ENCODE measurements around the genes OR4D2 and YPEL2.

- PRO-cap: no peak
These were observed at the start of gene OR4D2 for GRCh38 chr17:58166696-58167260. Gene OR4D2, plus strand, starts transcription at chr17:58166982.

DNA sequence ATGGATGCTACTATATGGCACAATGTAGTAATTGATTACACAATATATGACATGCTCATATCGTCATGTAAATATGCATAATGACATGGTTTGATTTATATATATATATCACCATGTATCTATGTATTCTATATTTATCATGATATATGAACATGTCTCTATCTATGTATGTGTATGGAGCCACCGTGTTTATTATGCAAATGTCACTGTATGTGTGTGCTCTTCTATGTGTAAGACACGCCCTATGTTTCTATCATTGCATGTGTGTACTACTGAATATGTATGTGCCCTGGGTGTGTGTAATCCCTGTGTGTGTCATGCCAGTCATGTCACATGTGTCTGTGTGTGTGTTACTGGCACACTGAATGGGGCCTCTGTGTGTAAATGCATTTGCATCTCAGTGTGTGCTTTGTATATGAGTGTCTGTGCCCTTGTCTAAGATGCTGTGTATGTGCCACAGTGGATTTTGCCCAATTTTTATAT is 1.5 kb upstream of the TSPOAP1 start:
- PRO-cap: bidirectional peak, plus-strand start outside the sequence, minus-strand start at position 453 of the sequence

DNA sequence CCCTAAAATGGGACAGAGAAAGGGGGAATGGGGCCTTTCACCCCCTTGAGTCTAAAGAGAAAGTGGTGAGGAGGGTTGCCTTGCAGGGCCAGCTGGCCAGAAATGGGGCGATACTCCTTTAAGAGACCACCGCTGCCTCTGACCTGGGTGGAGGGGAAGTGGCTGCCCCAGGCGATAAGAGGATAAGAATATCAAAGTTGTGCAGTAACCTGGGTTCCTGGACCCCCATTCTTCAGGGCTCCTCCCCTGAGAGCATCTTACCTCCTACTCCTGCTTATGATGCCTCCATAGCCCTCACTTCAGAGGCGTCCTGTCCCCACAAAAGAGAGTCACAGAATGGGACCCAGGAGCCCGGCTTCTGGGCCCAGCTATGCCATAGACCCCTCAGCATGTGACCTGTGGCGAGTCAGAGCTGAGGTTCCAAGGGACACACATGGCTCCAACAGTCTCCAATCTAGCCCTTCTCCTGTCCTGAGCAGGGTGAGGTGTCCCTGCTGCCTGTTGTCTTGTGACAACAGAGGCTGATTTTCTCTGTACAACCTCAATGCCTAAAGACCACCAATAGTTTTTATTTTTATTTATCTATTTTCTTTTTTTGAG is 5.3 kb upstream of the TSPOAP1 start:
- PRO-cap: bidirectional peak, plus-strand start at position 228 of the sequence, minus-strand start at position 190 of the sequence

DNA sequence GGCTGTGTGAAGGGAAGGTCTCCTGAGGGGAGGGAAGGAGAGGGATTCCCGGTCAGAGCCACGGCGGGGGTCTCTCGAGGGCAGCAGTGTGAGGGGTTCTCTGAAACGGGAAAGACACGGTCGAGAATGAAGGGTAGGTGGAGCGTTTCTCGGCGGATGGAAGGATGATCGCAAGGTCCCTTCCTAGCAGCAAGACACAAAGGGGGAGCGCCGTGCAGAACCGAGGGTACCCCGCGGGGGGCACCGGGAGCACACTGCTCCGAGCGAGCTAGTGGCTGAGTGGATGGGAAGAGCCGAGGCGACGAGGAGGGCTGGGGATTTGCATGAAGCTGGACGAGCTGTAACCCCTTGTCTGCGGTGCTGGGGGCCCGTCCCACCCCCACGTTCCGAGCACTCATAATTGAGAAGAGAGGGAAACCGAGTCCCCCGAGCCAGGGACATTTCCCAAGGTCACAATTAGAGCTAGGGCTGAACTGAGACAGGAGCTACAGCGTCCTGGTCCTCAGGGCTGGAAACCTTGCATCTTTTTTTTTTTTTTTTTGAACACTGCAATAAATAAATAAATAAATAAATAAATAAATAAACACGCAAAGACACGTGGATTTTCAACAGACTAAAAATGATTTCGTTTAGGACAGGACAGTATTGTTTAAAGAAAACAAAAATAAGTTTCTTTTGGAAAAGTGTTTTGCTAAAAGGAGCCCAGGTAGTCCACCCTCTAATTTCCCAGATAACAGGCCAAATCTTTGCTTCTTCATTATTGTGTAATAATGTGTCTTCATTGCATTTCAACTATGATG is 785 bp downstream of the GDPD1 start:
- PRO-cap: no peak

- PRO-cap: no peak
These were observed at the start of gene YPEL2 for GRCh38 chr17:59331234-59332108. Gene YPEL2, plus strand, starts transcription at chr17:59331655.

DNA sequence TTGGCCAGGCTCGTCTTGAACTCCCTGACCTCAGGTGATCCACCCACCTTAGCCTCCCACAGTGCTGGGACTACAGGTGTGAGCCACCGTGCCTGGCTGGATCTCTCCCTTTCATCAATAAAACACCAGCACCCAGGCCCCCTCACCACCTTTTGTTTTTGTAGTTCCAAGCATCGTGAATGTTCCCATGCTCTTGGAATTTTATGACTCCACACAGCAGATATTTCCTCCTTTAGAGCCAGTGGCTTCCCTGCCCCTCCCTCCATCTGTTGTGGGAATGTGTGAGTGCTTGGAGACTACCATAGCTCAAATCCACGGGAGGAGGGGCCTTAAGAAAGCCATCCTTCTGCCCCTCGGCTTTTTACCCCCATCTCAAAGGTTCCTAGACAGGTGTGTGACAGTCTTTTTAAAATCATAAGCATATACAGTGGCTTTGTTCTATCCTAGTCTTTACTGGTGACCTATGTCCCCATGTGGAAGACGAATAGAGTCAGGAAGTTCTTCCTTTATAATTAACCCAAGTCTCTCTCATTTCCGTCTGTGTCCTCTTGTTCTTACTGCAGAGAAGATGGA is 47.2 kb downstream of the YPEL2 start:
- PRO-cap: no peak

GRCh38 chr17:59381574-59382395 is 50.3 kb downstream of the YPEL2 start:
- PRO-cap: no peak

- PRO-cap: no peak
These were observed 75.3 kb downstream of the YPEL2 start for GRCh38 chr17:59406717-59407285.

DNA sequence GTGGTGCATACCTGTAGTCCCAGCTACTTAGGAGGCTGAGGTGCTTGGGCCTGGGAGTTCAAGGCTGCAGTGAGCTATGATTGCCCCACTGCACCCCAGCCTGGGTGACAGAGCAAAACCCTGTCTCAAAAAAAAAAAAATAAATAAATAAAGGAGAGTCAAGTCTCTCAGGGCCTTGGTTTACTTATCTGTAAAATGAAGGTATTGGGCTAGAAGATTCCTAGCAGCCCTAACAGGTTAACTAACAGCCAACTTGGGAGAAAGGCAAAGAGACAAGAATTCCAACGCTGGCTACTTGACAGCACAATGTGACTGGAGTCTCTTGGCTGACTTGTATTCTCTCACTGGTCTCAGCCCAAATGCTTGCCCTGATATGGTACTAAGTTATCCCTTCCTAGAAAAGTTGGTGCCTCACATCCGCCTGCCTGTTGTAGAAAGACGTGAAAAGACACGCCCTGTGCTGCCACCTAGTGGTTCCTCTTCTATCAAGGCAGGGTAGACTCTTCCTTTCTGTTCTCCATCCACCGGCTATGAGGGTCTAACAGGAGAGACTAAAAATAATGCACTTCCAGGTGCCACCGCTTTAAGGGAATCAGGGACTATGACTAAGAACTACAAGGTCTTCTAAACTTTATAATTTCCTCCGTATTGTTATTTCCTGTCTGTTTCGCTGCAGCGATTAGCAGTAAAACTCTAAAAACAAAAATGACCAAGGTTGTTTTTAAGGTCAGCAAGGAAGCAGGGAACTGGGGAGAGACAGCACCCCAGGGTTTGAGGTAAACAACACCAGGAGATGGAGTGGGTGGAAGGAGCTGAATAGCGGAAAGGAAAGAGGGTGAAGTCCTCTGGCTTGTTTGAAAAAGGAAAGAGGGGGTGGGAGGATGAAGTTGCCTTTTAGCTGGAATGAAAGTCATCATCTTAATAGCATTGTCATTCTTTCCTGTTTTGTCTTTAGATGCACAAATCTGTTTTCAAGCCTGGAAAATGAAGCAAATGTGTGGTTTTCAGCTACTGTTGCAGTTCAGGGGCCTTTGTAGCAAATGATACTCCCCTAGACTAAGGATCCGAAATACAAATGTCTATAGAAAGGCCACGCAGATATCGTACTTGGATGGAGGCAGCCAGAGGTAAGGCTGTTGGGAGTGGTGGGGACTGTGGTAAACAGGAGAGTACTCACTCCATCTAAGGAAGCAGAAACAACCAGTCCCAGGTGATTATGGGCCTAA is 109.5 kb downstream of the YPEL2 start:
- PRO-cap: no peak

GRCh38 chr17:59620192-59620489 is 446 bp downstream of the CLTC start:
- PRO-cap: no peak

GRCh38 chr17:59627447-59628347 is 8.0 kb downstream of the CLTC start:
- PRO-cap: no peak

GRCh38 chr17:59647954-59648605 is 28.4 kb downstream of the CLTC start:
- PRO-cap: no peak

DNA sequence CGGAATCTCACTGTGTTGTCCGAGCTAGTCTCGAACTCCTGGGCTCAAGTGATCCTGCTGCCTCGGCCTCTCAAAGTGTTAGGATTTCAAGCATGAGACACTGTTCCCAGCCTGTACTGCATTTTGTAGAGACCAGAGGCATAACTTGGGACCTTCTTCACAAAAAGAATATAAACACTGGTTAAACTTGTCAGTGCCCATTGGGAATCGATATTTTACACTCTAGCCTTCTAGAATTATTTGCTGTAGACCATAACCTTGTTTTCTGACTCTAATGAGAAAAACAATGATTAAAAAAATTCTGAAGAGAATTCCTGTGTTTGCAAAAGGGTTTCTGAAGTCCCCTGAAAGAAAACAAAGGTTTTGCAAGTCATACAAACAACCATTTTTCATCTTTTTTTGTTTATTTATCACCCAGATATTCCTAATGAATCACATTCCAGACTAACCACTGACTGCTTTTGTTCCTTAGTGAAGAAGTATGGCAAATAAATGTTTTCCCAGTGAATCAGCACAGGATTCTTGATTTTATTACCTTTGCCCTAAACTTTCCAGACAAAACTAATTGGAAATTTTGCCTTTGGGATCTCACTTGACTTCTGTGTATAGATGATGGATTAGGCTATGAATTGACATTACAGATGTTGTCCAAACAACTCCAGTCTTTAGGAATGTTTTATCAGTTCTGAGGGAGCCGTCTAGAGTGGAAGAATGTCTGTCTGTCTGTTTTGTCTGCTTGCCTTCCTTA is 48.6 kb downstream of the VMP1 start:
- PRO-cap: no peak

DNA sequence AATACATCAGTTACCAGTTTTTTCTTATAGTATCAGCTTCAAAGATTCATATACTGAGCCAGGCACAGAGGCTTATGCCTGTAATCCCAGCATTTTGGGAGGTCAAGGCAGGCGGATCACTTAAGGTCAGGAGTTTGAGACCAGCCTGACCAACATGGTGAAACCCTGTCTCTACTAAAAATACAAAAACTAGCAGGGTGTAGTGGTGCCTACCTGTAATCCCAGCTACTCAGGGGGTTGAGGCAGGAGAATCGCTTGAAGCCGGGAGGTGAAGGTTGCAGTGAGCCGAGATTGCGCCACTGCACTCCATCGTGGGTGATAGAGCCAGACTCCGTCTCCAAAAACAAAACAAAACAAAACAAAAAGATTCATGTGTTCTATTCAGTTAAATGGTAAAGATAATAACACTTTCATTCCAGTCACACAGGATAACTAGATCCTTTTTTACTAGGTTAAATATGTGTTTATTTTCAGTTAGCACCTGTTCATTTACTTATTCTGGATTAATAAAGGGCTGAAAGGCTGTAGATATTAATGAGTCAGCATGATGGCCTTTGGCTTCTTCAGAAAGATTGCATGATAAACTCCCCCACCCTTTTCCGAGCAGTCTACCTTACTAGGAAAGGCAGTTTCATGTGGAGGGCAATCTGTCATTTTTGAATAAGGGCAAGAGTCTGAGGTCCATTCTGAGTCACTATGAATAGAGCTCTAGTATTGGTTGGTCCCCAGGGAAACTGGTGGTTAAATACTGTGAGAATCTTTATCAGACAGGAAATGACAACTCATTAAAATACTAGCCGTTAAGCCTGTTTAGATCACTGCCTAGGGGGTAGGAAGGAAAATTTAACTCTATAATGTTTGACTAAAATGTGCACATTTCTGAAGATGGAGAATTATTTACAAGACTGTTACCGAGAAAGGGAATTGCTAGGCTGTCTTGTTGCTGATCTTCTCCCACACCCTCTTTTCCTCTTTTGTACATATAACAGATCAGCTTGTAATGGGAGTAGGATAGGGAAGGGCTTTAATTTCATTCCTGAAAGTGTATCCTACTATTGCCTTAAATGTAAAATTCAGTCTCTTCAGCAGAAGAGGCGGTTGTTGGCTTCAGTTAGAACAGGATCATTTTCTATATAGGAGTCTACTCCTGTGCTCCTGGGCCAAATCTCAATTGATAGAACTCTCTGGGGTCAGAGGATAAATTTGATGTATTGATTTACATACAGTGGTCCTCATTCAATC is 63.5 kb downstream of the TUBD1 start:
- PRO-cap: unidirectional peak, plus-strand start at position 245 of the sequence; unidirectional peak, minus-strand start at position 282 of the sequence

DNA sequence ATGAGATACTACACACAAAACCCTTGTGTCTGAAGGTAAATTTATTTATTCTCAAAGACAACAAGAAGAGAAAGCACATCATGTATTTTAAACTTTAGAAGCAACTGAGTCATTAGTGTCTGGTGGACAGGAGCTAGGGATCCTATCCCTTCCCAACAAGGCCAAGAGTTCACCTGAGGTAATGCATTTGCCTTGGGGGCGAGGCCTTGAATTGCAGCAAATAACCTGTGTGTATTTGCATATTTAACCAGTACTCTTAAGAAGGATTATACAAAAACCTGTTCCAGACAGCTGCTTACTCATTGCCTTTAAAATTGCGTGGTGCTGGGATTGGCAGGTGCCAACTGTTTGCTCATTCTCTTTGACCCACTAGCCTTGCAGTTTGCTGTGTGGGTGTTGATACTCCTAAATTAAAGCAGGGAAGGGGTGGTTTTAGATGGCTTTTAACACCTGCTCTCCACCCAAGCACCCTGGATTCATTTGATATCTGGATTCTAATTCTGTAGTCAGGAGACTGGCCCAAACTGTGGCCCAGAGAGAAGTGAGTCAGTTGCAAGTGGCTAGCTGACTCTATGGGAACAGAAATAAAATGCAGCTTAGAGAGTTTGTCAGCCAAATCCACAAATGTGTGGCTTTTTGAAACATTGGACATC is 47.1 kb downstream of the TUBD1 start:
- PRO-cap: bidirectional peak, plus-strand start at position 302 of the sequence, minus-strand start at position 154 of the sequence; bidirectional peak, plus-strand start at position 475 of the sequence, minus-strand start at position 482 of the sequence; bidirectional peak, plus-strand start at position 549 of the sequence, minus-strand start at position 543 of the sequence

DNA sequence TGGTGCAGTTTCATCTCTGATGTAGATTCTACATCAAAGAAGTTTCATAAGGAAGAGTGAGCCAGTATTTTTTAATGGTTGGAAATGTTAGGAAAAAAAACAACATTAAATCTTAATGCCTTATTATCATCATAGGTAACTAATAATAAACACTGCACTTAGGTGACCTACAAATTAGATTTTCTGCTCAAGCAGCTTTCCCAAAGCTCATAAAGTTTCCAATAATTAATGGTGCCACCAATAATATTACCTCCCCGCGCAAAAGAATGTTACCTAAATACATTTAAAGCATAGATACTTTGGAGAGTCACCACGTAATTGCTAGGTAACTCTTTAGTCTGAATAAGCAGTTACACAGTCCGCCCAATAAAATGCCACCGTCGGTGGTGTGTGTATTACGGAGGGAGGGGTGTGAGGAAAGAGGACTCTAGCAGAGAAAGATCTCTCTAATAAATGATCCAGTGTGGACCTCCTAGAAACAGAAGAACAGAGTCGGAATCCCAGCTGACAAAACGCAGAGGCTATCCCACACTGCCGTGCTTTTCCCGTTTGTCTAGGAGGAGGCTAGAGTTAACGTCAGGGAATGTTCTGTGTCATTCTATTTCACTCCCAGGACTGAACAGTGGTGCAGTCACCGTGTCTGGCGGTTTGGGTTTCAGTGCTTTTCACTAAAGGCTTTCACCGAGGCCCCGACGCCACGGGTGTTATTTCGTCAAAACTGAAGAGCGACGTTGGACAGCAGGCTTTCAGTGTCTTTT is 721 bp downstream of the RNFT1 start:
- PRO-cap: unidirectional peak, plus-strand start at position 395 of the sequence

GRCh38 chr17:60147388-60147985 is 2.3 kb upstream of the CA4 start:
- PRO-cap: no peak

GRCh38 chr17:60246744-60247371 is 97.1 kb downstream of the CA4 start:
- PRO-cap: no peak

DNA sequence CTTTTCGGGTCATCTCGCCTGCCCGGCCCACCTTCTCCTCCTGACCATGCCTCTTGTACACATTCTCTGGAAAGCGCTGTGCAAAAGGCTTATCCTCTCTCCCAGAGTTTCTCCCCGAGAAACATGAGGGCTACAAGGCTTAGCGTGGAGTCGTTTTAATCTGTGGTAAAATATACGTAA is 755 bp upstream of the USP32 start:
- PRO-cap: no peak

DNA sequence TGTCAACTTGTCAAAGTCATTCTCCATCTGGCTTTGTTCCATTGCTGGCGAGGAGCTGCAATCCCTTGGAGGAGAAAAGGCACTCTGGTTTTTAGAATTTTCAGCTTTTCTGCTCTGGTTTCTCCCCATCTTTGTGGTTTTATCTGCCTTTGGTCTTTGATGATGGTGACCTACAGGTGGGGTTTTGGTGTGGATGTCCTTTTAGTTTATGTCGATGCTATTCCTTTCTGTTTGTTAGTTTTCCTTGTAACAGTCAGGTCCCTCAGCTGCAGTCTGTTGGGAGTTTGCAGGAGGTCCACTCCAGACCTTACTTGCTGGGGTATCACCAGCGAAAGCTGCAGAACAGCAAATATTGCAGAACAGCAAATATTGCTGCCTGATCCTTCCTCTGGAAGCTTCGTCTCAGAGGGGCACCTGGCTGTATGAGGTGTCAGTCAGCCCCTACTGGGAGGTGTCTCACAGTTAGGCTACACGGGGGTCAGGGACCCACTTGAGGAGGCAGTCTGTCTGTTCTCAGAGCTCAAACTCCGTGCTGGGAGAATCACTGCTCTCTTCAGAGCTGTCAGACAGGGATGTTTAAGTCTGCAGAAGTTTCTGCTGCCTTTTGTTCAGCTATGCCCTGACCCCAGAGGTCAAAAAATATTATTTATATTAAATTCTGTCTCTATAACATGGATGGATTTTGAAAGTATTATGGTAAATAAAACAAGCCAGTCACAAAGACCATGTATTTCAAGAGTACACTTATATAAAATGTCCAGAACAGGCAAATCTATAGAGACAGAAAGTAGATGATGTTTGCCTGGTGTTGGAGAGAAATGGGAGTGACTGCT is 38.1 kb downstream of the APPBP2 start:
- PRO-cap: no peak

Data from SUDHL5 (cell line).